Myometrial cell (primary cell): ENCODE measurements around a stretch of chr15.

GRCh38 chr15:89829602-89830001, 14.9 kb upstream of the ANPEP start:
- RAMPAGE, long total RNA, result no peak

DNA sequence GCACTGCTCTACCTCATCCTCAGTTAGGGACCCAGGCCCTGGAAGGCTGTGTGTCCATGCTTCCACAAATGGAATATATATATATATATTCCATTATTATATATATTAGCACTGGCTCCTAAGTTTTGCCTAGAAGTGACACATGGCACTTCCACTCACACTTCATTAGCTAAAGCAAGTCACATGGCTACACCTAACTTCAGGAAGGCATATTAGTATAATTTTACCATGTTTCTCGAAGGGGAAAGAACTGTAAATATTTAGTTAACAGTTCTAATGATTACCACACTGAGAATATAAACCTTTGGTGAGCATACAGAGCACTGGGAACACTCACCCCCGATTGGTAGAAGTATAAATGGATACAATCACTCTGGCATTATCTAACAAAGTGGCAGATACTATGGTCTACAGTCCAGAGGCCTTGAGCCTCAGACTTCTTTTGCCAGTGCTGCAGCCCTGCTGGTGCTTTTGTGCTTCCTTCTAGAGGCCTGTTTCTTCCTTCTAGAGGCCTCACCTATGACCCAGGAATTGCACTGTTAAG, 28.6 kb downstream of the AP3S2 start:
- RAMPAGE, long total RNA, result no peak

- RAMPAGE, long total RNA, result no peak
Observed at GRCh38 chr15:90075105-90076541, 26.6 kb downstream of the IDH2 start.

DNA sequence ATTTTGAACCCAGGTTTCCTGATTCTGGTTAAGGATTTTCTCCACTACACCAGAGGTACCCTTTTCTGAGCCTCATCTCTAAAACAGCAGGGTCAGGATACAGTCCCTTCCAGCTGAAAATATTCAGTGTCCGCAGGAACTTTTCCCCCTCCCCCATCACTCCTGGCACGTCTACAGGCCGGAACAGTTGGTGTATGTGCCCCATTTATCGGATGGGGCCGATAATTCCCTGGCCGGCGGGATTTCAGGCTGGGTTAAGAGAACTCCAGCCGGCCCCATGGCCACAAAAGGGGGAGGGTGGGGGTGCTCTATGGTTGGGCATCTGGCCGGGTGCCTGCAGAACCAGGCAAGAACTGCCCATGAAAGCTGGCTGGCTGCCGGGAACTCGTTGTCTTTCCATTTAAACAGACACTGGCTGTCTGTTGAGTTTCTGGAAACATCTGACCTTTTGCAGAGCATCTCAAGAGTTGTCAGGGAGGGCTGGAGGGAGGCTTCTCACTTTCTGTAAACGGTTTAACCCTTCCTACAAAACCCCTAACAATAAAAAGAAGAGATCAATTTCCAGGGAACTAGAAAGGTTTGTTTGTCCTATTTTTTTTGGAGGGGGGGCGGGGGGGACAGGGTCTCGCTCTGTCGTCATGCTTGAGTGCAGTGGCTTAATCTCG, 26.6 kb upstream of the SEMA4B start:
- RAMPAGE, long total RNA, result no peak

DNA sequence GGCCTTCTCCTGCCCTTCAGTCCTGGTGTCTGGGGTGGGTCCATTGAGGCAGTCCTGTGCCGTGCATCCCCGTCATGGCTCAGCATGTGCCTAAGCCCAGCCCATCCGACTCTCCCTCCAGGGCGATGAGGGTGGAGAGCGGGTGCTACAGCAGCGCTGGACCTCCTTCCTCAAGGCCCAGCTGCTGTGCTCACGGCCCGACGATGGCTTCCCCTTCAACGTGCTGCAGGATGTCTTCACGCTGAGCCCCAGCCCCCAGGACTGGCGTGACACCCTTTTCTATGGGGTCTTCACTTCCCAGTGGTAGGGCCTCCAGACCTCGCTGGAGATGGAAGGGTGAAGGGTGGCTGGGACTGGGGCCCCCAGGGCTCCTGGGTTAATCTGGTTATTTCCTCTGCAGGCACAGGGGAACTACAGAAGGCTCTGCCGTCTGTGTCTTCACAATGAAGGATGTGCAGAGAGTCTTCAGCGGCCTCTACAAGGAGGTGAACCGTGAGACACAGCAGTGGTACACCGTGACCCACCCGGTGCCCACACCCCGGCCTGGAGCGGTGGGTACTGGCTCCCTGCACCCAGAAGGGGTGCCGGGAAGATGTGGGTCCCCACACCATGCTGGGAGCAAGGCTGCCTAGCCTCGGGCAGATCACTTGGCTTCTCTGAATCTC, 10.2 kb downstream of the CIB1 start:
- RAMPAGE, long total RNA, result no peak

GRCh38 chr15:90228360-90229289, 5.1 kb downstream of the CIB1 start:
- RAMPAGE, long total RNA, result no peak

- RAMPAGE, long total RNA, result no peak
Observed at GRCh38 chr15:90361863-90362505, 9.9 kb downstream of the ZNF774 start.

GRCh38 chr15:90480984-90481272, 48.8 kb upstream of the CRTC3 start:
- RAMPAGE, long total RNA, result no peak

DNA sequence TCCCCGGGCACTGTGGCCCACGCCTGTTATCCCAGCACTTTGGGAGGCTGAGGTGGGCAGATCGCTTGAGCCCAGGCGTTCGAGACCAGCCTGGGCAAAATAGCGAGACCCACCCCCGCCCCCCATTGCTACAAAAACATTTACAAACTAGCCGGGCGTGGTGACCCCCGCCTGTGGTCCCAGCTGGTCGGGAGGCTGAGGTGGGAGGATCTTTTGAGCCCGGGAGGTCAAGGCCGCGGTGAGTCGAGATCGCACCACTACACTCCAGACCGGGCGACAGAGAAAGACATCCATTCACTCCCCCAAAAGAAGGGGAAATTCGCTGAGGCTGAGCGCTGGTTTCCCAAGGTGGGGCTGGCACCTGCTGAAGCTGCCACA, 841 bp upstream of the CRTC3 start:
- RAMPAGE, long total RNA, result no peak

DNA sequence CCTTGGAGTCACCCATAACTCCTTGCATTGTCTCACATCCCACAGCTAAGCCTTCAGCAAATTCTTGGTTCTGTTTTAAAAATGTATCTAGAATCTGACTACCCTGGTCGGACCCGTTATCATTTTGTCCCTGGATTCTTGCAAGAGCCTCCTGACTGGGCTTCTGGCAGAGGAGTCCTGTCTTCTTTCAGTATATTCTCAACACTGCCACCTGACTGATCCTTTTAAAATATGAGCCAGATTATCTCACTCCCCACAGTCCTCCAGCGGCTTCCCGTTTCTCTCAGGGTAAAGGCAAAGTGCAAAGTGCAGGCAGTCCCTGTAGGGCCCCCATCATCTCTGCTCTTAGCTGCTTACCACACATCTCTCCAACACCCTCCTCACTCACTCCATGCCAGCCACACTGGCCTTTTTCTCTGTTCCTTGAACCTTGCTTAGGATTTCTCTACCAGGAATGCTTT, 28.4 kb downstream of the CRTC3 start:
- RAMPAGE, long total RNA, result no peak

DNA sequence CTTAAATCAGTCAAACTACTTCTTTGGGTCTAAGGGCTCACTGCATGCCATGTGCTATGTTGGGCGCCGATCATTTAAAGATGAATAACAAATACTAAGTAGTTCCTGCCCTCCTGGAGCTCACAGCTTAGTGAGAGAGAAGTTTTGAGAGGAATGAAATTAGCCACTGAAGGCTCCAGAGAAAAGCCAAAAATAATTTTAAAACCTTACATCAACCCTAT, 44.5 kb downstream of the BLM start:
- RAMPAGE, long total RNA, result no peak

DNA sequence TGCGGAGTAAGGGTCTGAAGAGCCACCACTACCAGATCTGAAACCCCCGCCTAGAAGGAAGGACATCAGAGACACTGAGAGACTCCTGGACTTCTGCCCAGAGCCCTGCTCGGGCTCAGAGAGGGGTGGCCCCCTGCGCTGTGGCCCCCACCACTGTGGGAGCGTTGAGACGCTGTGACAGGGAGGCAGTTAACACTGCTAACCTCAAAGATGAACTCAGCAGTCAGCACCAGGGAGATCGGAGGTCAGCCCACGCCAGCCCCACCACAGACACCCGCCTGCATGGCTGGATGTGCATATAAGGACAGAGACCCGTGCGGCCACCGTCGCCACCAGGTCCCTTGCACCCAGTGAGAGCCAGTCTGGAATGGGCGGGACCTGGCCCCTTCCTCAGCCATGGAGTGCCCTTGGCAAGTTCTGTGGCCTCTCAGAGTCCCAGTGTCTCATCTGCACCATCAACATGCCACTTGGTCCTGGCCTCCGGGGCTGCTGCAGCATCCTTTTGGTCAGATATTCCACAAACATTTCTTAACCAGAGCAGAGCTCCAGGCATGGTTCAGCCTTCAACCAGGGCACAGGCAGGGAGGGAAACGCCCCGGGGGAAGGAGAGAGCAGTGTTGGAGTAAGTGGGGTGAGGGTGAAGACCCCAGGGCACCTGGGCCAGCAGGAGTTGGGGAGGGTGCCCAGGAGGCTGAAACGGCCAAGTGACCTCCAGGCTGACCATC, 48.5 kb upstream of the FURIN start:
- RAMPAGE, long total RNA, result no peak

DNA sequence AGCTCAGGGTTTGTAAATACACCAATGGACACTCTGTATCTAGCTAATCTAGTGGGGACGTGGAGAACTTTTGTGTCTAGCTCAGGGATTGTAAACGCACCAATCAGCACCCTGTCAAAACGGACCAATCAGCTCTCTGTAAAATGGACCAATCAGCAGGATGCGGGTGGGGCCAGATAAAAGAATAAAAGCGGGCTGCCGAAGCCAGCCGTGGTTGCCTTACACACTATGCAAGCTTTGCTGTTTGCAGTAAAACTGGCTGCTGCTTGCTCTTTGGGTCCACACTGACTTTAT, 42.2 kb upstream of the FURIN start:
- RAMPAGE, long total RNA, result no peak

GRCh38 chr15:90859829-90860290, 8.5 kb upstream of the FURIN start:
- RAMPAGE, long total RNA, result no peak

DNA sequence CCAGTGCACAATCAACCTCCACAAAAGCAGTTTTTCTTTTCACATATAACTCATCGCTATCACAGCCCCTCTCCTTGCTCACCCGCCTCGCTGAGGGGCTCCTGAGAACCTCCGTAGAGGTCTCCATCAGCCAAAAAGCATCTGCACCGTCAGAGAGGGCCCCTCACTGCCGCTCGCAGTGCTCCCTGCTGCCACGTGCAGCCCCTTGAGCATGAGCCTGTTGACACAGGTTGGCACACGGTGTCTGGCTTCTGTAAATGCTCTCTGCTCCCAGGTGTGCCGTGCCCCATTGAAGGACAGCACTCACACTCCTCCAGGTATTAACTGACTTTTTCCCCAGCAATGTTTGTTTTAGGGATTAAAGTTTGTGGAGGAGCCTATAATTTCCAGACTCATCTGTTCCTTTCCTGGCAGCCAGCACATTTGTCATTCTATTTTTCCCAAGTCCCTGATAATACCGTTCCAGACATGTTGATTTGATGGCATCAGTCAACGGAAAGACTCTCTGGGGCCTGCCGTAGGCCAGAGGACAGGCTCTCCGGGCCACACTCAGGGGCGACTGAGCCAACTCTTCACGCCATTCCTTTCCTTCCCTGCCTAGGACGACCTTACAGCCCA, 2.1 kb upstream of the FURIN start:
- RAMPAGE, long total RNA, result no peak

GRCh38 chr15:90873536-90874656, 5.5 kb downstream of the FURIN start:
- RAMPAGE, long total RNA, result no peak

- RAMPAGE, long total RNA, result no peak
Observed at GRCh38 chr15:90882477-90883348, 1.6 kb upstream of the FES start.

DNA sequence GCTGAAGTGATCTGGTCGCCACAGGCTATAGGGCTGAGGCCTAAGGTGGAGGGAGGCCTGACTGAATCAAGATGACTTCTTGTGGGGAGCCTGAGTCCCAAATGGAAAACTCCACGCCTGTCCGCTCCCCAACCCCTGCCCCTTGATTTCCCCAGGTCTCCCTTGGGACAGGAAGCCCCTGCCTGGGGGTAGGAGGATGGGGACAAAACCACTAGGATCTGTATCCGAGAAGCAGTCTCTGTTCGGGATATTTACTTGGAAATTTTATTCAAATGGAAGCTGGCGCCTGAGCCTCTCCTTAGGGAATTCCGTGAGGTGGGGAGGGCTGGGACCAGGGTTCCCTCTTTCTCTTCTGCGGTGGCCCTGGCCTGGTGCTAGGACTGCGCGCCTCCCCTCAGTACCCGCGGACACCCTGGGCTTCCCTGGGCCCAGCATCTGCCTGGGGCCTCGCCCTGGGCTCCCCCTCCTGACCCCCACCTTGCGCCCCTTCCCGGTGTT, 526 bp upstream of the FES start:
- RAMPAGE, long total RNA, result no peak

DNA sequence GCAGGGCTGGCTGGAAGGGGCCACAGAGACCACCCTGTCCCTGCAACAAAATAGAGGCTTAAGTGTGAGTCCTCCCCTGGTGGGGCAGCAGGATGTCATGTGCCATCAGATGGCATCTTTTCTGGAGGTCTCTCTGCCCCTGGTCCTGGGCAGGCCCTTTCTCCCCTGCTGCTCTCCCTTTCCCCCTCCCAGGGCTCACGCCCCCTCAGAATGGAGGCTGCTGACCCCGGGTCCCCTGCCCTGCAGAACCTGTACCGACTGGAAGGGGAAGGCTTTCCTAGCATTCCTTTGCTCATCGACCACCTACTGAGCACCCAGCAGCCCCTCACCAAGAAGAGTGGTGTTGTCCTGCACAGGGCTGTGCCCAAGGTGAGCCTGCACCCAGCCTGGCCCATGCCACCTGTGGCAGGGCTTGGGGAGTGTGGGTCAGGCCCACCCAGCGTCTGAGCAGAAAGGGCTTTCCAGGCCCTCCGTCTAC, 7.0 kb downstream of the FES start:
- RAMPAGE, long total RNA, result no peak

GRCh38 chr15:90920389-90921501, 11.6 kb downstream of the HDDC3 start:
- RAMPAGE, long total RNA, result no peak